Myometrial cell (primary cell): ENCODE measurements around the genes WNT9B and SP6.

DNA sequence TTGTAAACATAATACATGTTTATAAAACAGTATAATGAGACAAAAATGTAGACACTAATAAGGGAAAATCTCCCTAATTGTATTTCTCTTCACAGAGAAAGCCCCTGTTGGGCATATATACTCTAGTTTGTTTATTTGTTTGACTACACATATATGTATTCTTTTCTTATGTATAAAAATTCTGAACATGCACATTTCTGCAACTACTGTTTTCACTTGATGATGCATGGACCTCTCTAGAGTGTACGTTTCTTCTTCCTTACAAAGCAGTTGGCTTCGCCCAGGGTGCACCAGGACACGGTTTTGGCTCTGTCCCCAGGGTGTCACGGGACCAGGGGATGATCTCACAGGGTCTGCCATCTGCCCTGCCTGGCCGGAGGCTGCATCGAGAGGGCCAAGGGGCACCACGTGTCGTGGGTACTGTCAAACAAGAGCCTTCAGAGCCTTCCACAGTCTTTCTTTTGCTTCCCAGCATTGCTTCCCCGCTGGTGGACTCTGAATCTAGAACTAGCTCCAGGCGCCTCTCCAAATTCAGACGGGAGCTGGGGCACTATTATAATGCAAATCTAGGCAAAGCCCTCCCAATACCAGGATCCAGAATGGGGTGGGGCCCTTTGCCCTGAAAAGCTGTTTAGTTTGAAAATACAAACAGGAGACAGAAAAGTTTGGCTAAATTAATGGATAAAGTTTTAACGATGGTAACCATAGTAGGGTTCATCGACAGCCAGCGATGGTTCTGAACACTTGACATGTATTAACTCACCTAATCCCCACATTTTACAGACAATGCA, 47.9 kb downstream of the MAPT start:
- RAMPAGE, long total RNA = no peak

GRCh38 chr17:46027025-46027570, 28.0 kb downstream of the STH start:
- RAMPAGE, long total RNA = no peak

DNA sequence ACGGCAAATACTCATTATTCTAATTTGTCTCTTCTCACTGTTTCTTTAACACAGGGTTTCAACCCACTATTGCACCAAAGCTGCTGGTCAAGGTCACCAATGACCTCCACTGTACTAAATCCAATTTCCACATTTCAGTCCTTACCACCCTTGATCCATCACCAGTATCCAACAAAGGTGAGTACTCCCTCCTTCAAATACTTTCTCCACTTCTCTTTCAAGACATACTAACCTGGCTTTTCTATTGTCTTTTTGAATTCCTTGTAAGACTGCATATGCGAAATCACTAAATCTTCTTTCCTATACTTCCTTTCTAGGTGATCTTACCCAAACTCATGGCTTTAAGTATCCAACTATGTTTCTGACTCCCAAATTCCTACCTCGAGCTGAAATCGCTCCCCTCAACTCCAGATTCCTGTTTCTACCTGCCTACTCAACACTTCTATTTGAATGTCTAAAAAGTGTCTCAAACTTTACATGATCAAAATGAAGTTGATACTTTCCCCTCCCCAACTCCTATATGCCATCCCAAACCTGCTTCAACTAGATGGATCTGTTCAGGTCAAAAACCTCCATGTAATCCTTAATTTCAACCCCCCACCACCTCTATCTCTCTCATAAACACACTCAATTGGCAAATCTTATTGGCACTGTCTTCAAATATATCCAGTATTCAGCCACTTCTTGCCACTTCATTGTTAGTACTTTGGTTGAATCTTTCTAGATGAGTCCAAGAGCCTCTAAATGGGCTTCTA, 85.8 kb downstream of the KANSL1 start:
- RAMPAGE, long total RNA = no peak

DNA sequence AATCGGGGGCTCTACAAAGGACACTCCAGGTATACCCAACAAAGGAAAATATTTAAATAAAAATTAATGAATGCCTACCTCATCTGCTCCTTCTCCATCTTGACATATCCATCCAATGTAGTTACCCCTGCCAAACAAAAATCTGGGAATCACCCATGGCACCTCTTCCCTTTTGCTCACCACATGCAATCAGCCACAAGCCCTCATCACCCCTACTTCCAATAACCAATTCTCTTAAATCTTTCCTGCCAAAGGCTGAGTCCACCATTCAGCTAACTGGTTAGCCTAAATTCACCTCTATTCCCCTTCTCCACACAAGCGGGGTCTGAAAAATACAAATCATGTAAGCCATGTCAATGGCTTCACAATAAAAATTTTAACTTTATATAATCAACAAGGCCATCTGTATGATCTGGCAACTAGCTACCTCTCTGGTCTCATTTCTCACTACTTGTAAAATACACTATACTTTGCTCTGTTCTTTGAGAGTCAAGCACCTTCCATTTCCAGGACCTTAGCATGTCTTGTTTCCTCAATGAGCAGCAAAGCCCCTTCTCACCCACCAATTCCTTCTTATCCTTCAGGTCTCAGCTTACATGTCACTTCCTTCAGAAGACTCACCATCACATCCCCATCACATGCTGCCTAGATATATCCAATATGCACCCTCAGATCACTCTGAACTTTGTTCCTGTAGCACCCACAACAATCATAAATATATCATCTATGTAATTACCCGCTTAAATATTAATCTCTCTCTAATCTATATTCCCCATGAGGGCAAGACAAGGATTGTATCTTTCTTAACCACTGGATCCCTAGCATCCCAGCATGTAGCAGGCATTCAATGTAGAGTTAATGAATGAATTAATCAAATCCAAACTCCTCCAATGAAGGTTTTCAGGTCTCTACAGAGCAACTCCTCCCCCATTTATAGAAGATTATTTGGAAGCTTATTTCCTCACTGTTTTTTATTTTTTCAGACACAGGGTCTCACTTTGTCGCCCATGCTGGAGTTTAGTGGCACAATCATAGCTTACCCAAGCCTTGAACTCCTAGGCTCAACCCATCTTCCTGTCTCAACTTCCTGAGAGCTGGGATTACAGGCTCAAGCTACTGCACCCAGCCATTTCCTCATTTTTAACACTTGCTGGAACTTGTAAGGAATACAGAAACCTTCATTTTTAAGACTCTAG, 30.4 kb downstream of the KANSL1 start:
- RAMPAGE, long total RNA = no peak

DNA sequence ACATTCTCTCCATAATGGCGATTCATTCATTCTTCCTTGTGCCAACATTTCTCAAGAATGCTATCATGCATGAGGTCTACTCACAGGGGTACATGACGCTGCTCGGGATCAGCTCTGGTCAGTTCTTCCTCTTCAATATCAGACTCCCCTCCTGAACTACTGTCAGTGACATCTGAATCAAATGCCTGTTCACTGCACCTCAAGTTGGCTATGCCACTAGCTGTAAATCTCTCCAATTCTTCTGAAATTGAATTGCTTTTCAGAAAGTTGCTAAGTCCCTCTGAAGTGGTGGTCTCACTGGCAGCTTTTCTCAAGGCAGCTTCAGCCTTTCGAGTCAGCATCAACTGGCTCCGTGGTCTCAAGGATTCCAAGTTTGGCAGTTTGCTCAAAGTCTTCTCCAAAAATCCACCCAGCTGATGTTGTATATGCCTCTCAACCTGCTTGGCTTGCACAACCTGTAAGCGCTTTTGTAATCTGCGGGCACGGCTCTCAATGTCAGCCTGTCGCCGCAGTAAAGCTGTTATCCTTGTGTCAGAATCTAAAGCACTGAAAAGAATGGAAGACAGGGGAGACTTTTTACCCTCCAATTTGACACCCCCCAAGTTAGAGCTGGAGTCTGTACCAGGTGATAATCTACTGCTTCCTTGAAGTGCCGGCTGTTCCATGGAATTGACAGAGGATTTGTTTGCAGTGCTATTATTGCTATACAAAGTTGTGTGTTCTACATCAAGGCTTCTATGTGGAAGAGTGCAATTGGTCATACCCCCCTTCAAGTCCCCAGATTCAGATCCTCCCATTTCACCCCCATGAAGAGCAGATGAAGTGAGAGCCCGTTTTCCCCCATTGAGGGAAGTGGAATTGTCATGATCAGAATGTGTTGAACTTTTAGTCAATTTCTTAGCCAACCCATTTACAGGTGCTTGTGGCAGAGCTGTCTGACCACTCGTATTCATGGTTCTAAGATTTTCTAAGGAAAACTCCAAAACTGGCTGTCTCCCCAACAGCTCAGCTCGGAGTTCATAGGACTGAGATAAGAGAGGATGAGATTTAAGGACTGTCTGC, 22.1 kb downstream of the KANSL1 start:
- RAMPAGE, long total RNA = no peak

GRCh38 chr17:46181720-46181920, 11.6 kb downstream of the KANSL1 start:
- RAMPAGE, long total RNA = no peak

DNA sequence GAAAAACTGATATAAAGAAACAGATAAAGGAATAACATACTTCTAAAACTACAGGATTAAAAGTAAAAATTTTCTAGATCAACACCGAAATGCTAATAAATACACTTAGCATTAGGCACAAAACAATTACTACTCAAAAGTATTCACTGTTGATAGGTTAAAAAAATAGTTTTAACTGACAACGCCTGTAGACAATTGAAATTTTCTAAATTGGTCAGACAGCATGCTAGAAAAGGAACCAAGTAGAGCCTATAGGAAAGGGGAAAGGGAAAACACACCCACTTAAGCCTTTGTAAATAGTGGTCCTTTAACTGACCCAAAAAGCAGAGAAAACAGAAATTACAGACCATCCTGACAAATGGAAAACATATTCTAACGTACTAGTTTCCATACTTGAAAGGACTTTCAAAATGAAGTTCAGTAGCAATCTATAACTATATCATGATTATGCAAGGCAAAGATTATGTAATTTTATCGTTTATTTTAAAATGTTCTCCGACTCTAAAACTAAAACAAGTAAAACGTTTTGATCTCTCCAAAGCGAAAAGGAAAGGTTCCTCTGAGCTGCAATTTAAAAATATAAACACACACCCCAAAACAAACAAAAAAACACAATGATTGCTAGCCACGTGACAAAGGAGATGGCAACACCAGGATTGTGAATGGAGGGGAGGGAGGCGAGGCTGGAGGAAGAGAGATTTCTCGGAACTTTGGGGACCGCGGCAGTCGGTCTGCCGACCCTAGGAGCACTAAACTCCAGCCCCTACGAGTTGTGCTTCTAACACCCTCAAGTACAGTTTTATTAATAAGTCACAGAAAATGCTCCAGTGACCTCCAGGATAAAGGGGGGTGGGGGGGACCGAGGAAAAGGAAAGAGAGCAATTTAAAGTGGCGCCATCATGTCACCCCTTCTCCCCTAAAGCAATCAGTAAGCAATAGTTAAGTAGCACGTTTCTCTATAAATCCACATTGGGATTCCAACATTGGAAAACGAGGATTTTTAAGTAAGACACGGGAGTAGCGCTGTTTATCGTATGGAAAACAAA, 1.7 kb downstream of the KANSL1 start:
- RAMPAGE, long total RNA = no peak

DNA sequence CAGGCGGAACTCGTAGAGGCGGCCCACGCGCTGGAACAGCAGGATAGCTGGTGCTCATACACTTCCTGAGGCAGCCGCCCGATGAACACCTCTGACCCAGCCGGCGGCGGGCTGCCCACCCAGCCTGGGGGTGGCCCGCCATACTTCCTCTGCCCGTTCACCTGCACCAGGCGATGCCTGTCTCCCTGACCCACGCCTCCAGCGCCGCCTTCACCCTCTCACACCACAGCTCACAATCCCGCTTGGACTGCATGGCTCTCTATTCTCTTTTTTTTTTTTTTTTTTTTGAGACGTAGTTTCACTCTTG, 34.6 kb upstream of the LRRC37A start:
- RAMPAGE, long total RNA = no peak

DNA sequence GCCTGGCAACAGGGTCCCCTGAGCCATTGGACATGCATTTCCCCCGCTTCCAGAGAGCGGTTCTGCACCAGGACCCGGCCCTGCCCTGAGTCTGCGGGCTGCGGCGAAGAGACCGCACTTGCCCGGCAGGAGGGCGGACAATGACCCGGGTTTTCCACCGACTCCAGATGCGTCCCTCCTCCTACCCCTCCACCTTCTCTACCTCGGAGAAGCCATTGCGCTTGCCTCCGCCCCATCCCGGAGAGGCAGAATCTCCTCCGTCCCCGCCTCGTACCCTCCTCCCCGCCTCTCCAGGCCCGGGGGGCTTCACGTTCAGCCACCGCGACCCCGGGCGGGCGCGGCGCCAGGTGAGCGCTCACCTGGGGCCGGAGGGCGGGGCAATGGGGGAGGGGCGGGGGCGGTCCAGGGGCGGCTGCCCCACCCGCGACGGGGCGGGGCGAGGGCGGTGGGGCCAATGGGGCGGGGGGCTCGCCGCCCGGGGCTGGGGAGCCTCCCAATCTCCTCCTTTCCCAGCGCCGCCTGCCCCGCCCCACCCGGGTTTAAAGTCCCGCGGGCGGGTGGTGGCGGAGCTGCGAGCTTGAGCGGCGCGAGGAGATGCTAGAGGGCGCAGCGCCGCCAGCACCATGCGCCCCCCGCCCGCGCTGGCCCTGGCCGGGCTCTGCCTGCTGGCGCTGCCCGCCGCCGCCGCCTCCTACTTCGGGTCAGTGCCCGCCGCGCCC, at the start of gene WNT9B:
WNT9B (plus strand) TSS at position 568 of the 719 bp plus-strand sequence.
- RAMPAGE, long total RNA = no peak

DNA sequence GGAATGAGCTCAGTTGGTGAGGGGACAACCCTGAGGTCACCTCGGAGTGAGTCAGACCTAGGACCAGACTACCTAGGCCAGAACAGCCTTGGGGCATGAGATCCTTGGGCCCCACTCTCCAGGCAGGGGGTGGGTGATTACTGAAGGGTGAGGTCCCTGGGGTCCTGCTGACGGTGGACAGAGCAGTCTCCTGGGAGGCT, 15.9 kb downstream of the WNT9B start:
- RAMPAGE, long total RNA = no peak

DNA sequence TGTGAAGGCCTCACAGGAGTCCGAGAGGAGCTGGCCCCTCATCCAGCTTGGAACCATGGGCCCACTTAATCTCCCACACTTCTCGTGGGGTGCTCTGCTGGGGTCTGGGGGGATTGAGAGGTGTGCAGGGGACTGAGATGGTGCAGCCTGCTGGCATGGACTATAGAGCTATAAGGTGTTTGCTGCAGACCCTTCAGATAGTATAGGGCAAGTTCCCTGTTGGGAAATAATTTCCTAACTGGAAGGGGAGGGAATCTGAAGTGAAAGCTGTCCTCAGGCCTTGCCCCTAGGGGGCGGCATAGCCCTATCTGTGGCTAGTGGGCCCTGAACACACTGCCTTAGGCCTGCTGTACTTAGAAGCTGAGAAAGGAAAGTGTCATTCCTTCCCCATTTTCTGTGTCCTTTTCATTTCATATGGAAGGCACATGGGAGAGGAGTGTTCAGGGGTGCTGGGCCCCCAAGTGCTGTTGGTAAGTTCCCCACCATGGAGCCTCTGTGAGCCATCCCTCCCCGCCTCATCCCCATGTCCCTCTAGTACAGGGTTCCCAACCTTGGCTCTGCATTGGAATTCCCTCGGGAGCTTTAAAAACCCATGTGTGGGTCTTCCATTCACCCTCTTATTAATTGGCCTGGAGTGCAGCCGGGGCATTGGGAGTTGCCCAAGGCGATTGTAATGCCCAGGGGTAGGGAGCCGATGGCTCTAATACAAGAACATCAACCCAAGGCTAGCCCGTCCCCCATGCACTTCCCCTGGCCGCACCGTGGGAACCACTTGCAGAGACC, 19.6 kb downstream of the GOSR2 start:
- RAMPAGE, long total RNA = no peak

DNA sequence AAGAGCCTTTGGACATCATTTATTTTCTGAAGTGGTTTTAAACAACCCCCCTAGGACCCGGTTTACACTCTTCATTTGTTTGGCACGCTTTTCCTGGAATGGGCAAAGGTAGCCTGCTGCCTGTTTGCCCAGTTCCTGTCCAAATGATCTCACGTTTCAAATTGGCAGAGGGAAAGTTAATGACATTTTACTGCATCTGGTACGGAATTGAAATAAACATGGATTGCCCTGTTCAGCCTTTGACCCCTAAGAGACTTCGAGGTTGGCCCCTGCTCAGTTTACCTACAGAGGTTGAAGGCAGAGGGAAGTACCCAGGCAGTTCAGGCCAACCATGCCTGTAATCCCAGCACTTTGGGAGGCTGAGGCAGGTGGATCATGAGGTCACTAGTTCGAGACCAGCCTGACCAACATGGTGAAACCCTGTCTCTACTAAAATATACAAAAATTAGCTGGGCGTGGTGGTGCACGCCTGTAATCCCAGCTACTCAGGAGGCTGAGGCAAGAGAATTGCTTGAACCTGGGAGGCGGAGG, 5.9 kb upstream of the RPRML start:
- RAMPAGE, long total RNA = no peak

DNA sequence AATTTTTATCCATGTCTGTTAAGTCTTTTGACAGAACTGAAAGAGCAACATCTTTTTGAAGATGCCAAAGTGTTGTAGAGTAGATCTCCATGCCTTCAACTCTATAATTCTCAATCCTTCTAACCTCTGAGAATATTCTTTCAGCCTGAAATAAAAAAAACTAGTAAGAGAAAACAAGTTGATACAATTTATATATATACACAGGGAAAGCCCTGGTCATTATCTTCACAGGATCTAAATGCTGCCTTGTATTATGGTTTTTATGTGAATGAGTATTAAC, 50.4 kb downstream of the CDC27 start:
- RAMPAGE, long total RNA = no peak

DNA sequence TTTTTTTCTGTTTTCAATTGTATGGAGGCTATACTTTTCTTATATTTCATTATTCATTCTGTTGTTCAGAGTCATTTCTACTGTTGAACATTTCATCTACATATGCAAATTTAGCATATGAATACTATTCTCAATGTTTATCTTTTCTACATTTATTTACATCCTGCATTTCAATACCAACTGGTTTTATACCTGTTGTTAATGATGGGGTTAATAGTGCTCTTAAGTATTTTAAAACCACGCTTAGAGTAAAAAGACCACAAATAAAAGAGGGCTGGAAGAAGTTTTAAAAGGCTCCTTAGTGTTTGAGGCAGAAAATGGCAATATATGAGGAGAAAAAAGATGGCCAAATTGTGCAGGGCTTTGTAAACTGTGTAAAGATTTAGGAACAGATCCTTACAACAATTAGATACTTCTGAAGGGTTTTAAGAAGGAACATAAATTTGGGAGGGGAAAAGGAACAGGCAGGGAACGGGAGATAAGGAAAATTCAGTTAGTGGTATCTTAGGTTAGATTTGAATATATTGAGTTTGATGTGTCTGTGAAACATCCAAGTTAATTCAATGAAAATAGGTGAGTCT, 12.8 kb downstream of the CDC27 start:
- RAMPAGE, long total RNA = no peak

- RAMPAGE, long total RNA = no peak
These were observed 7.4 kb upstream of the EFCAB13 start for GRCh38 chr17:47316299-47316819.

DNA sequence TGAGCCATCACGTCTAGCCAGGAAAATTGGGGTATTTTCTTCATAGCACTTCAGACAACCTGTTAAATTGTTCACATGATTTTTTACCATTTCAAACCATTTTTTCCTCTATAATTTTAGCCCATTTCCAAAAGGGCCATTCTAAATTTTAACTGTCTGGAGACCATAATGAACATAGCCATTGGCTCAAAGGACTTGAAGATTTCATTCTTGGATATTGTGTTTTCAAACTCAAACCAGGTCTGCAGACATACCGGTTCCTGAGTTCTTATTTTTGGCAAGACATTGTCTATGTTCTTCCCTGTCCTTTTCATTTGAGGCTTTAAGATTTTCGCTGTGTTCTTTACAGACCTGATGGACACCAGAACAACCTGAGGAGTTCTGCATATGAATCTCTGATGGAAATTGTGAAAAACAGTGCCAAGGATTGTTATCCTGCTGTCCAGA, 21.3 kb upstream of the TBKBP1 start:
- RAMPAGE, long total RNA = no peak

DNA sequence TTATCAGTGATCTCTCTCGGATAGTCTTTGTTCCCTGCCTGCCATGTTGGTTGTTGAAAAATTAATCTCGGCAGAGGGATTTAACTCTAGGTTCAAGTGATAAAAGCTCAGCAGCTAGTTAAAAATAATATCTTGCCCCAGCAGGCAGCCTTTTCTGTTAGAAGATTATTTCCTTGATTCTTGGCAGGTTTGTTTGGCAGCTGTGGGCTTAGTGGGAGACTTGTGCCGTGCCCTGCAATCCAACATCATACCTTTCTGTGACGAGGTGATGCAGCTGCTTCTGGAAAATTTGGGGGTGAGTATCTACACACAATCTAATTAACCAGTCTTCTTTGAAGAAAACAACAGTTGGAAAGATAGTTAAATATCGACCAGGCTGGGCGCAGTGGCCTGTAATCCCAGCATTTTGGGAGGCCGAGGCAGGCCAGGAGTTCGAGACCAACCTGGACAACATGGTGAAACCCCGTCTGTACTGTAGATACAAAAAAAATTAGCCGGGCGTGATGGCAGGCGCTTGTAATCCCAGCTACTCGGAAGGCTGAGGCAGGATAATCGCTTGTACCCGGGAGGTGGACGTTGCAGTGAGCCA, 17.0 kb upstream of the TBKBP1 start:
- RAMPAGE, long total RNA = no peak

GRCh38 chr17:47683213-47684148, 10.5 kb upstream of the TBKBP1 start:
- RAMPAGE, long total RNA = no peak

DNA sequence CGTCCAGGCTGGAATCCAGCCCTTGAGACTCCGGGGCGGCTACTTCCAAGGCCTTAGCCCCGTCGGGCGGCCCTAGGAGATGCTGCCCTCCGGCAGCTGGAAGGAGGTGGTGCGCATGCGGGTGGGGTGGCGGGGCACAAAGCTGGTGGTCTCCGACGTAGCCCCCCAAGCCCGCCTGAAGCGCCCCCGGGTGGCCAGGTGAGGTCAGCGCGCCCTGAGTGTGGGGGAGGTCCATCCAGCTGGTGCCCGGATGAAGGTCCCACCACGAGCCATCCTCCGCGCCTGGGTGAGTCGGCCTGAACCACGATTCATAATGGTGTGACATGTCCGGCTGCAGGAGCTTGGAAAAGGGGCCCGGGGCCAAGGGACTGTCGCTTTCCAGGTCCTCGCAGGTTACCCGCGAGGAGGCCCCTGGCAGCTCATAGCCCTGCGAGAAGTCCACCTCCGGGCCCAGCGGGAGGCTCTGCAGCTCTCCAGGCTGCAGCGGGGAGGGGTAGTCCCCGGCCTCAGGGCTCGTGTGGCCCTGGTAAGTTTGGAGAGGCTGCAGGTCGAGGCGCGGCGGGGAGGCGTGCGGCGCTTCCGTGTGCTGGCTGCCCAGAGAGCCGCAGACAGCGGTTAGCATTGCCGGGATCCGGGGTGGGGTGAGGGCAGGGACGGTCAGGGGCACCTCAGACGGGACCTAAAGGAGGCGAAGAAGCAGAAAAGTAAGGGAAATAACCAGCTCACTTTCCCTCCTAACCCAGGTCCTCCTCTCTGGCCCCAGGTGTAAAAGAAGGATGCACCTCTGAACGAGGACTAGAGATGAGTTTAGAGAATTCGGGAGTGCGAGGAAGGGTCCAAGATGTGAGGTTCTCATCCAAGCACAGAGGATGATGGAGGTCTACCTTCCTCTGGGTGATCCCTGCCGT, 2.9 kb downstream of the SP6 start:
- RAMPAGE, long total RNA = no peak

- RAMPAGE, long total RNA = no peak
These were observed at the start of gene SP6 for GRCh38 chr17:47850808-47851745. Gene SP6 (minus strand): TSS chr17:47851163.